Skeletal muscle tissue (tissue), 7 donors: ENCODE measurements around the gene SMAGP.

- PRO-cap, 3 experiments, result no peak in any of the 3 experiments
- RAMPAGE, long total RNA, result no peak
- RRBS, 2 experiments, result no CpG with 5 or more reads among the region's 2 CpGs
Observed at GRCh38 chr12:50170116-50170393, 2.9 kb upstream of the CERS5 start.

GRCh38 chr12:50401519-50401755 is 752 bp downstream of the LARP4 start:
- PRO-cap, 3 experiments, result no peak in any of the 3 experiments
- RAMPAGE, long total RNA, result no peak
- RRBS, 2 experiments, result 8% methylated on average over 1 of the region's 9 CpGs; no CpG with 5 or more reads in 1 of the 2 experiments

DNA sequence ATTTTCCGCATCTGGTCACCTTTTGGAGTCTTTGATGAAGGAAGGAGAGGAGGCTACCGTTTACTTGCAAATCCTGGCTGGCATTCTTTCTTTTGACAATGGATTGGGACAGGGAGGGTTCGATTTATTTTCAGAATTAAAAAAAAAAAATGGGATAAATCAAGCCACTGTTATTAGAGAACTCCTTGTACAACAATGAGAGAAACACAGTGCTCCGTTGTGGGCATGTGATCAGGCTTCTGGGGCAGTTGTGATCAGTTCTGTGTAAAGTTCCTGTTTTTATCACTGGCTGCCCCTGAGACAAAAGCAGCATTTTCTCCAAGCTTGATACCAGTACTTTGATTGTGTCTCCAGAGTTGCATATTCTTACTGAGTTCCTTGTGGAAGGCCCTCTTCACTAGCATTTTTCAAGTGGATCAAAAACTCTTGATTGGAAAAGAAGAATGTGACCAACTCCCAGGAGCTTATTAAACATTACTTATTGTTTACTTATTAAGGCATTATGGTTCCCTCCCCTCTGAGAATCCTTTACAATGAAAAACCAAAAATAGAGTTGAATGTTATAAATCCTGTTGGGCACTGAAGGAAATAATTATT is 1.2 kb downstream of the DIP2B start:
- PRO-cap, 3 experiments, result no peak in any of the 3 experiments
- RAMPAGE, long total RNA, result no peak
- RRBS, 2 experiments, result no CpG with 5 or more reads among the region's 4 CpGs

GRCh38 chr12:50555375-50555833 is 50.6 kb downstream of the DIP2B start:
- PRO-cap, 3 experiments, result no peak in any of the 3 experiments
- RAMPAGE, long total RNA, result no peak
- RRBS, 2 experiments, result no CpG with 5 or more reads among the region's 4 CpGs

- PRO-cap, 3 experiments, result no peak in any of the 3 experiments
- RAMPAGE, long total RNA, result no peak
- RRBS, 2 experiments, result no CpG with 5 or more reads among the region's 8 CpGs
Observed at GRCh38 chr12:50689188-50689839, 74.6 kb upstream of the ATF1 start.

GRCh38 chr12:50843275-50843702 is 563 bp downstream of the TMPRSS12 start:
- PRO-cap, 3 experiments, result no peak in any of the 3 experiments
- RAMPAGE, long total RNA, result no peak
- RRBS, 2 experiments, result no CpG with 5 or more reads among the region's 6 CpGs

- PRO-cap, 3 experiments, result no peak in any of the 3 experiments
- RAMPAGE, long total RNA, result no peak
- RRBS, 2 experiments, result no CpG with 5 or more reads among the region's 6 CpGs
Observed at GRCh38 chr12:50928163-50928907, 3.5 kb downstream of the METTL7A start.

DNA sequence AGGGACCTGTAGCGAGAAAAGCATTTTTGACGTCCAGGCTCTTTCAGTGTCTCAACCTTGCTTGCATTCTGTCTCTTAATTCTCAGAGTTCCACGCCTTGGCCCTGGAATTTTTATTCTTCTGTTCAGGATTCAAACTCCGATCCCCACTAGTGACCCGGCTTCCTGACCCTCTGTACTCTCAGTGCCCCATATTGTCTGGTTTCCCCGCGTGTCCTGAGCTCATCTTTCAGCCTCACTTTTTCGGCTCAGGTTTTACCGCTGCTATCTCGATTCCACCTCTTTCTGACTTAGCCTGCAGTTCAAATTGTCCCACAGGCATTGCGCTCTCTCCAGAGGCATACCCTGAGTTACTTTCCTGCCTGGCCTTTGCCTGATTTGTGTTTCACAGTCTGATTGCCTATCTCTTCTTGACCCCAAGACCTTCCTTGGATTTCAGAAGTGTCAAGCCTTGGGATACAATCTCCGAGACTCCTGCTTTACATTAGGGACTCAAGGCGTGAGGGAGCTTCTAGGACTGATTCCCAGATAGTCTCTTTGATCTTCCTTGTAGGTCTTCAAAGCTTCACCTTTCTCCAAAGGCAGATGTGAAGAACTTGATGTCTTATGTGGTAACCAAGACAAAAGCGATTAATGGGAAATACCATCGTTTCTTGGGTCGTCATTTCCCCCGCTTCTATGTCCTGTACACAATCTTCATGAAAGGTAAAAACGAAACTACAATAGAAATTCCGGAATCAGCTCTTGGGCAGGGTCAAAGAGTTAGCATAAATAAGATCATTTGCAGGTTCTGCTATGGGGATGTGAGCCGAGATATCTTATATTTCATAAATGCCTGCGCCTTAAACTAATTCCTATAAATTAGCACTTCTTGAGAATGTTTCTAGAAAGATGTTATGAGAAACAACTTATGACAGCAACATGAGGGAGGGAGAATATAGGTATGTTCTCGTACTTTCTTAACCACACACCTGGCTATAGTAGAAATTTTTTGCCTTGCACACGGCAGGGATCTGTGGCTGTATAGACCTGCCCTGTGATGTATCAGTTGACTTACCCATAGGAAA is 688 bp downstream of the LETMD1 start:
- PRO-cap, 3 experiments, result no peak in any of the 3 experiments
- RAMPAGE, long total RNA, result no peak
- RRBS, 2 experiments, result no CpG with 5 or more reads among the region's 23 CpGs

- PRO-cap, 3 experiments, result no peak in any of the 3 experiments
- RAMPAGE, long total RNA, result no peak
- RRBS, 2 experiments, result no CpG with 5 or more reads among the region's 5 CpGs
Observed at GRCh38 chr12:51082227-51082534, 1.2 kb downstream of the CSRNP2 start.

DNA sequence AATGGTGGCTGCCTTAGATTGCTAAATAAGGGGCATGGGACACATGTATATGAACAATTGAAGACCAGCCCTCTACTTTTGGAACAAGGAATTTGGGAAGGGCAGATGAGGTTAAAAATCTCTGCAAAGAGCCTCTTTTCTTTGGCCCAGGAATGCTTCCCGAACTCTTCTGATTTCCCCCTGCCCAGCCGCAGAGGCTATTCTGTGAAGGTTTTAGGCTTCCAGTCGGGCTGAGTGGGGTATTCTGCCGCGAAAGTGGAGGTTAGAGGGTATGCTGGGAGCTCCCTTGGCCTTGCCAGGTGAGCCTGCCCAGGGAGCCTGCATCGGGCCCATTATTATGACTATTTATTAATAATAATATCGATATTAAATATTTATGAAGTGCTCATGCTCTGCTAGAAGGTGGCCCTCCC is 1.2 kb downstream of the POU6F1 start:
- PRO-cap, 3 experiments, result no peak in any of the 3 experiments
- RAMPAGE, long total RNA, result no peak
- RRBS, 2 experiments, result no CpG with 5 or more reads among the region's 7 CpGs

GRCh38 chr12:51217067-51217546 is 755 bp downstream of the POU6F1 start:
- PRO-cap, 3 experiments, result peak in 3 of 3 experiments; most common plus-strand start chr12:51217378 (in 2); most common minus-strand start chr12:51217240 (in 2)
- RAMPAGE, long total RNA, result no peak
- RRBS, 2 experiments, result 2 to 3% methylated on average over 26 of the region's 43 CpGs

DNA sequence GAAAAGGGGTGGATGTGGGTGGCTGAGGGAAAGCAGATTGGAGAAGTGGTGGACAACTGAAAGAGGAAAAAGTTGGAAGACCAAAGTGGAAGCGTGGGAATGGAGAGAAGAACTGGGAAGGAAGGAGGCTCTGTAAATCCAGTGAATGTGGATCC is 713 bp upstream of the POU6F1 start:
- PRO-cap, 3 experiments, result no peak in any of the 3 experiments
- RAMPAGE, long total RNA, result no peak
- RRBS, 2 experiments, result no CpG with 5 or more reads among the region's 1 CpG

DNA sequence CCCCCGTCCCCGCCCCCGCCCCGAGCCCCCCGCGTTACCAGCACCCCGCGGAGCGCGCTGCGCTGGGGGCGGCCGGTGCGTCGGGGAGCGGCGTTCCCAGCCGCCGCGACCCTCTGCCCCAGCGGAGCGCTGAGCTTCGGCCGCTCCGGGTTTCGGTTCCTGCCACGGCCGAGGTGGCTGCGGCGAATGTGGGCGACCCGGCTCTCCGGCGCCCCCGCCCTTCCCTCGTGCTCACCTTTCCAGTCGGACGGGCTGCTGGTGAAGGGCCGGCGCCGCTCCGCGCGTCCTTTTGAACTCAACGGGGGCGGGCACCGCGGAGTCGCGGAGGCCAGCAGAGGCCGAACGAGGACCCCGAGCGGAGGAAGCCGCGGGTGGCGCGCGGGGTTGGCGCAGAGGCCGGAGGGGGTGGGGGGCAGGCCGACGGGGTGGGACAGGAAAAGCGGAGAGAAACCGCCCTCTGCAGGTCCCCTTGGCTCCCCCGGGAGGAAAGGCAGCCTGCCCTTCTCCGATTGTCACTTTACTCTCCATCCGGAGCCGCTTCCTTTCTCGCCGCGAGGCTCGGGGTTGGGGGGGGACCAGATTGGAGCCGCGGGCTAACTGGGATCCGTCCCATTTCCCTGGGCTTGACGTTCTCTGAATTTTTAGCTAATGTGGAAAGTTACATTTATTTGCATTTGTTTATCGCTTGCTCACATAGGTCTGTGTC is at the start of gene SMAGP:
Gene SMAGP (minus strand): TSS at position 395 of the 706 bp plus-strand sequence.
- PRO-cap, 3 experiments, result peak in 2 of 3 experiments; most common plus-strand start position 246 of the sequence (in 2); most common minus-strand start position 131 of the sequence (in 1)
- RAMPAGE, long total RNA, result no peak
- RRBS, 2 experiments, result 2% methylated on average over 34 to 46 of the region's 78 CpGs

DNA sequence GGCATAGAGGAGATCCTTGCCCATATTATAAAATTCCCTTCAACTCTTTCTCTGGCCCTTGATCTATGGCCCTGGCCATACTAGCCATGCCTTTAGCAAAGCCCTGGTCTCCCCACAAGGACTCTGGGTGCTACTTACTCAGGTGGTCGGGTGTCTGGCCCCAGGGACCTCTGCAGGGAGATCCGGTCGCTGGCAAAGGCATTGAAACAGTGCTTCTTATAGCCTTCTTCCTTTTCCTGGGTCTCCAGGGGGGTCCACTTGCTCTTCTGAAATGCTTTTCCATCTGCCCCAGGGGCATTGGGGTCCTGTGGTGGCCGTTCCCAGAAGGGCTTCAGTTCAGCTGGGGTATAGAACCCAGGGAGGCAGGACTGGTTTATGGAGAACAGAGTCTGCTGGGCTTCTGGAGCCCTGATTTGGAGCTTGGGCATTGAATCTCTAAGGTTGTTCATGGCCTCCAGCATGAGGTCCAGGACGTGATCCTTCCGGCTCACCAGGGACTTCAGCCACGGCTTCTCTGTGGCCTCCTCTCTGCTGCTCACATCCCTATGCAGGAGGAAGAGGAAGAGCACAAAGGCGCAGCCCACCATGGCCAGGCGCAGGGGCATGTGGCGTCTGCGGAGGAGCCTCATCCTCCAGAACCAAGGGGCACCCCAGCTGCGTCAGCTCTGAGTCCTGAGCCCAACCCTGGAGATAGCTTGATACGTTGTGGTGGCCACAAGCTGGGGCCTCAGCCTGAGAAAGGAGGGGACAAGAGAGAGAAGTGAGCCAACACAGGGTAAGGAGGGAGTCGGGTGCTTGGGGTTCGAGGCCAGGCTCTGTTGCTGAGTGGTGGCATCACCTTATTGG is 11.8 kb downstream of the GALNT6 start:
- PRO-cap, 3 experiments, result no peak in any of the 3 experiments
- RAMPAGE, long total RNA, result no peak
- RRBS, 2 experiments, result no CpG with 5 or more reads among the region's 15 CpGs

GRCh38 chr12:51391581-51392087 is 428 bp upstream of the GALNT6 start:
- PRO-cap, 3 experiments, result no peak in any of the 3 experiments
- RAMPAGE, long total RNA, result no peak
- RRBS, 2 experiments, result 3 to 4% methylated on average over 37 of the region's 52 CpGs

- PRO-cap, 3 experiments, result no peak in any of the 3 experiments
- RAMPAGE, long total RNA, result no peak
- RRBS, 2 experiments, result no CpG with 5 or more reads among the region's 7 CpGs
Observed at GRCh38 chr12:51399724-51400247, 8.6 kb upstream of the GALNT6 start.

DNA sequence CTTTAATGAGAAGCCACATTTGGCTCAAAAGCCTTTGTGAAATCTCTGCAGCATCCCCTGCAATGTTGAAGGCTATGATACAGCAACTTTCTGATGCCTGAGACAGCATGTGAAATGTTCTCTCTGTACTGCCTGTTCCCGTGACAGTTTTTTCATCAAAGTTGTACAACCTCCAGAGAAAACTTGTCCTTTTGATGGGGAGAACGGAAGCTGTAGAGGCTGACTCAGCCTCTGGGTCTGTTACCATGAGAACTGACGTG is 16.9 kb downstream of the SLC4A8 start:
- PRO-cap, 3 experiments, result no peak in any of the 3 experiments
- RAMPAGE, long total RNA, result no peak
- RRBS, 2 experiments, result no CpG with 5 or more reads among the region's 3 CpGs

- PRO-cap, 3 experiments, result no peak in any of the 3 experiments
- RAMPAGE, long total RNA, result no peak
- RRBS, 2 experiments, result no CpG with 5 or more reads among the region's 2 CpGs
Observed at GRCh38 chr12:51751635-51752219, 63.0 kb downstream of the TMDD1 start.

DNA sequence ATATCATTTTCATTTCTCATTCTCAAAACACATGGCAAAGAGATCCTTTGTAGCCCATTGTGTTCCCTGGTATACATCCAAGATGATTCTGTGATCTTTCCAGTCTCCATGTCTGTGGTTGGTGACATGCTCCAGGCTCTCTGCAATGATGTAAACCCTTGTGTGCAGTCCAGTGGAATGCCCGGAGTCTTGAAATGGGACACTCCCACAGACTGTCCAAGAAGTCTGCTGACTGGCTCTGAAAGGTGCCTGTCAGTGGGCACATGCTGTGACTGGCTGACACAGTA is 62.3 kb downstream of the TMDD1 start:
- PRO-cap, 3 experiments, result peak in 1 of 3 experiments; most common minus-strand start position 150 of the sequence (in 1)
- RAMPAGE, long total RNA, result no peak
- RRBS, 2 experiments, result no CpG with 5 or more reads among the region's 1 CpG

GRCh38 chr12:51855640-51856556 is 7.4 kb upstream of the FIGNL2 start:
- PRO-cap, 3 experiments, result no peak in any of the 3 experiments
- RAMPAGE, long total RNA, result no peak
- RRBS, 2 experiments, result 2 to 3% methylated on average over 2 of the region's 25 CpGs